ENCODE measurements around a stretch of chr17.

- PRO-cap: no peak
Measured at GRCh38 chr17:58339388-58339934, 10.9 kb upstream of the TSPOAP1 start.

- PRO-cap: no peak
Measured at GRCh38 chr17:58376941-58377829, 25.2 kb upstream of the SUPT4H1 start.

DNA sequence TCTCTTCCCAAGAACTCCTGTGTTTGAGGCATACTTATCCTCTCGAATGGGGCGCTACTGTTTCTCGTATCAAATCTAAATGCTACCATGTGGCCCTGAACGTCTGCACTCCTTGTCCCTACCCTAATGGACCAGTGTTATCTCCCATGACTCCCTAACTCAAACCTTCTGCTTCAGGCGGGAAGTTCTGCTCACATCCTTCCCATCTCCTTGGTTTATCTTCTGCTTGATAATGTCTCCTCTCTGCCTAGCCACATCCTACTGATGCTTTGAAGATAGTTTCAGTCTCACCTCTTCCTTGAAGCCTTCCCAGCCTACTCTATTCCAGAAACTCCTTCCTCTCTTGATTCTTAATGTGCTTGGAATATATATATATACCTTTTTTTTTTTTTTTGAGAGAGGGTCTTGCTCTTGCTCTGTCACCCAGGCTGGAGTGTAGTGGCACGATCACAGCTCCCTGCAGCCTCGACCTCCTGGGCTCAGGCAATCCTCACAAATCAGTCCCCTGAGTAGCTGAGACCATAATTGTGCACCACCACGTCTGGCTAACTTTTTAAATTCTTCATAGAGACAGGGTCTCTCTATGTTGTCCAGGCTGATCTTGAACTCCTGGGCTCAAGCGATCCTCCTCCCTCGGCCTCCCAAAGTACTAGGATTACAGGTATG lies 5.3 kb downstream of the MTMR4 start:
- PRO-cap: no peak

- PRO-cap: no peak
Measured at GRCh38 chr17:58525160-58526059, 11.0 kb upstream of the MTMR4 start.

GRCh38 chr17:58526744-58527256 lies 12.4 kb upstream of the MTMR4 start:
- PRO-cap: no peak

DNA sequence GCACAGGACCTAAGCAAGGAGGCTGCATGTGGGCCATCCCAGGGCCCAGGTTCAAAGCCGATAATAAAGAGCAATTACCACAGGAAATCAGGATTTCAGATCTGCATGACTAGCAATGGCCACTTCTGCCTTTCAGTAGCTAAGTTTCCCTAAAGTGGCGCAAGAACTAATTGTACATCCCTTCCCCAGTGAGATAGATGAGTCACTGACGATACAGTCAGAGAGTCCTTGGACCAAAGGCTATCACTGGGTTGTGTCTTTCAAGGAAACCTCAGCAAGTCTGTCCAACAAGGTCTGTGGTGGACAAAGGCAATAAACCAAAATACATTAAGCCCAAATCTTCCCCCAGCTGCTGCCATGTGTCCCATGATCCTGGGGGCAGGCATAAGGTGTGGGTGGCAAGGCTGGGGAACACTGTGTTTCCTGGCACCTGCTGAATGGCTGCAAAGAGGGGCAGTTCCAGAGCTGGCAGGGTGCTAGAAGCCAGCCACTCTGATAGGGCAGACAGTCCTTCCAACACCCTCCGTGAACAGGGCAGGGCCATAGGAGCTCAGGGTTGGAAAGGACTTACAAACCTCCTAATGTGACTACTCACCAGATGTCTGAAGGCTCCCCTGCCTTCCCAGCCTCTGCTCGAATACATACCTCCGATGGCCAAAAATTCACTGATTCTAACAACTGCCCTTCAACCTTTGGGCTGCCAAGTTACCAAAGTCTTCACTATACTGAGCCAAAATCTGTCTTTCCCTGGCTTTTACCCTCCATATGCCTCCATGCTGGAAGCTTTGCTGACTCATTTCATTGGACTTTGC lies 9.1 kb downstream of the SEPTIN4 start:
- PRO-cap: no peak

DNA sequence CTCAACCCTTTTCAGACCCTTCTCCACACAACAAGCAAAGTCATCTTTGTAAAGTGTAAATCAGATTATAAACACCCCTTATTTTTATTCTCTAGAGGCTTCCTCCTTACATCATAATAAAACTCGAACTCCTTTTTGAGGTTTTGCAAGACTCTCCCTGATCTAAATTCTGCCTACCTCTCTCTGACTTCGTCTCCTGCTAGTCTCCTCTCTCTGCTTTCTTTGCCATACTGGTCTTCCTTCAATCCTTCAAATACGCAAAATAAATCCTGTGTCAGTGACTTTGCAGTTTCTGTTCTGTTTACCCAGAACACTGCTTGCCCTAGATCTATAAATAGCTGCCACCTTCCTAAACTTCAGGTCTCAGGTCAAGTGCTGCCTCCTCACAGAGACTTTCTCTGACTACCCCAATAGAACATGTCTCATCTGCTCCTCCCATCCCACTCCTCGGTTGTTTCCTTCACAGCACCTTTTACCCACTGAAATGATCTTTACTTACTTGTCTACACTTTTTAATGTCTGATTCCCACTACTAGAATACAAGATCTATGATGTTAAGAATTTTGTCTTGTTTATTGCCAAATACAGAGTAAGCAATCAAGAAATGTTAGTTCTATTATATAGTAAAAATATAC lies 78.9 kb downstream of the TRIM37 start:
- PRO-cap: no peak

- PRO-cap: bidirectional peak, plus-strand start at chr17:59290768, minus-strand start at chr17:59290572
Measured at GRCh38 chr17:59290161-59290865, 41.1 kb upstream of the YPEL2 start.

DNA sequence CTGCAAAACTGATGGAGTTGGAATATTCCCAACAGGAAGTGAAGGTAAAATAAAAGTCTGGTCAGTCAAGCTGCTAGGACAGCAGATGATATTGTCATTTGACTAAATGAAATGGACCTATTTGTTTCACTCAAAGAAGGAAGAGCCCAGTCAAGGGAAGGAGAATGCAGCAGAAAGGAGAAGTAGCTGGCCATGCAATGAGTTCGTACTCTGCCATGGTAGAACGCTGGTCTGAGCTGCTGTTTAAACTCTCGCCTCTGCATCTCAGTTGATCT lies 15.6 kb upstream of the YPEL2 start:
- PRO-cap: no peak

DNA sequence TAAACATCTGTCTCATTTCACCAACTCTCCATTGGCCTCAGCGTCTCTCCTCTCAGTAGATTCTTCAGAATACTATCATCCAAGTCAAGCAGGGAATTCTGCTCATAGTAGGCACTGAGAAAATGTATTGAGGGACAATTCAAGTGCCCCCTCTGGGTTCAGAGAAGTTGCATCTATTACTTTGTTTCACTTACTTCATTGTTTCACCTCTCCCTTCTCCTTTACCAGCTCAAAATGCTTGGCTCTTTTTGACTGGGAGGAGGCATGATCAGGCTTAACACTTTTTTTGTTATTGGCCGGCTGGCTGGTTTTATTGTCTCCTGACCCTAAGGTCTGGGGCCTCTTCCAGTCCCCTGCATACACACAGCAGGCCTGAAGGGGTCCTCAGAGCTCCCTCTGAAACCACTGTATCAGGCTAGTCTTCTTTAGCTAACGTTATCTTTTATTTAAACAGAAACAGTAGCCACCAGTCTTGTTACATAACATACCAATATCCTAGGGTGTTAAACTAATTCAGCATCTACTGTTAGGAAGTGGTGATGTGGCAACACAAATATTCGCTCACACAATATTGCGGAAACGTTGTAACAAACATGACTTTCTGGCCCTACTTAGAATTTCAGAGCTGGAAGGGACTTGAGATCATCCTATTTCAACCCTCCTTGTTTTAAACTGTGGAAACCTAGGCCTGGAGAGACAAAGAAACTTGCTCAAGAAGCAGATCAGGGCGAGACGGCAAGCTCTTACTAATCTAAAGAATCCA lies 1.9 kb upstream of the YPEL2 start:
- PRO-cap: no peak

DNA sequence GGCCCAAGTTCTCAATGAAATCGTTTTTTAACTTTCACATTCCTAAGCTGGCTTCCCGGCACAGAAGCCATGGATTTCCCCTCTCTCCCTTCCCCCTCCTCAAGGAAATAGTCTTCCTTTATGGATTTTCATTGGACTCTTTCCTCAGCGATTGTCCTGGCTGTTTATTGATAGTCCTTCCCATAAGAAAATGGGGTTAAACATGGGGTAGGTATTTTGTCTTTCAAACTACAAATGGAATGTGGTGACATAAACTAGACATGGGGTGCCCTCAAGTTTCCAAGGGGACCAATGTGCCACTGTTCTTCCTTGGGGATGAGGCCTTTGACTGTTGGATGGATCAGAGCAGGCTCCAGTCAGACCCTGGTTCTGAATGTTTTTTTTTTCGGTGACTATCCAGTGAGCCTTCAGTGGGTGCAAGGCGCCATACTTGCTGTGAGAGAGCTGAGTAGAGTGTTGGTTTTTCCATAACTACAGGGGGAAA lies 67.7 kb downstream of the YPEL2 start:
- PRO-cap: no peak

- PRO-cap: no peak
Measured at GRCh38 chr17:59406717-59407285, 75.3 kb downstream of the YPEL2 start.

GRCh38 chr17:59436776-59437406 lies 105.4 kb downstream of the YPEL2 start:
- PRO-cap: no peak

GRCh38 chr17:59618073-59618532 lies 1.6 kb upstream of the CLTC start:
- PRO-cap: no peak

DNA sequence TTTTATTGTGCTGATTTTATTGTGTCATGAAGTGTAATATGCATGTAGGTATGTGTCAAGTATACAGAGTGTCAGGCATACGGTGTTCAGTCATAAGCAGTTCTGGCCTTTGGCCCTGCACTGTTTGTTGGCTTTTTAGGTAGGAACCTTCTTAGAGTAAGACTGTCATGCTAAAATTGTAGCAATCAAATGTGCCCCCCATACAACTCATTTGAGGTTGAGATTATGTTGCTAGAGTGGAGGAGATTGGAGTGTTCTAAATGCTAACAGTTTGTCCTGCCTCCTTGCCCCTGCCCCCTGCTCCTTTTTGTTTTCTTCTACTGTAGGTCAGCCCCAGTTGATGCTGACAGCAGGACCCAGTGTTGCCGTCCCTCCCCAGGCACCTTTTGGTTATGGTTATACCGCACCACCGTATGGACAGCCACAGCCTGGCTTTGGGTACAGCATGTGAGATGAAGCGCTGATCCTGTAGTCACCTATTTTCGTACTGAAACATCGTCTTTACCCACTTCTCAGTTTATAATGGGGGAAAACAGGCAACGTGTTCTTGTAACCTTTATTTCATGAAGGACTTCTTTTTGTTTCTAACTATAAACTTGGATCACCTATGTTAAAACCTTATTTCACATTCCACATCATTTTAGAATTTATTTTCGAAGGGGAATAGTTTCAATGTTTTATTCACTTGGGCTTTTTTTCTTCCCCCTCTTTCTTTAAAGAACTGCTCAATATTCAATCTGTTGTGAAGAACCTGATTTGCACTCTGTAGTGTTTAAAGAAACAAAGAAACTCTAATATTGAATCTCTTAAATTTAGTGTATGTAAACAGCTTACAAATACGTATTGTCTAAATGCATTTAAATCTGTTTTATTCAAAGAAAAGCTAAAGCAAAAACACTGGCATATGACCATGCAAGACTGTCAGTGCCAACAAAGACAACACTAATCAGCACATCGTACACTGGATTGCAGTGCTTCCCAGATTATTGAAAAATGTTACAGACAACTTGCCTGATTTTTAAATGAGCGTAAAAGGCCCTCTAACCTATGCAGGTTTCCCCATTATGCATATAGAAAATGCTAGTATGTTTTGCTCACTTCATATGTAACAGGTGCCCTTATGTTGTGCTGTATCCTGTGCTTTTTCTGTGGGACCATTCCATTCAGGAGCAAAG lies 13.4 kb downstream of the PTRH2 start:
- PRO-cap: no peak

- PRO-cap: no peak
Measured at GRCh38 chr17:59804878-59805578, 87.7 kb downstream of the TUBD1 start.

DNA sequence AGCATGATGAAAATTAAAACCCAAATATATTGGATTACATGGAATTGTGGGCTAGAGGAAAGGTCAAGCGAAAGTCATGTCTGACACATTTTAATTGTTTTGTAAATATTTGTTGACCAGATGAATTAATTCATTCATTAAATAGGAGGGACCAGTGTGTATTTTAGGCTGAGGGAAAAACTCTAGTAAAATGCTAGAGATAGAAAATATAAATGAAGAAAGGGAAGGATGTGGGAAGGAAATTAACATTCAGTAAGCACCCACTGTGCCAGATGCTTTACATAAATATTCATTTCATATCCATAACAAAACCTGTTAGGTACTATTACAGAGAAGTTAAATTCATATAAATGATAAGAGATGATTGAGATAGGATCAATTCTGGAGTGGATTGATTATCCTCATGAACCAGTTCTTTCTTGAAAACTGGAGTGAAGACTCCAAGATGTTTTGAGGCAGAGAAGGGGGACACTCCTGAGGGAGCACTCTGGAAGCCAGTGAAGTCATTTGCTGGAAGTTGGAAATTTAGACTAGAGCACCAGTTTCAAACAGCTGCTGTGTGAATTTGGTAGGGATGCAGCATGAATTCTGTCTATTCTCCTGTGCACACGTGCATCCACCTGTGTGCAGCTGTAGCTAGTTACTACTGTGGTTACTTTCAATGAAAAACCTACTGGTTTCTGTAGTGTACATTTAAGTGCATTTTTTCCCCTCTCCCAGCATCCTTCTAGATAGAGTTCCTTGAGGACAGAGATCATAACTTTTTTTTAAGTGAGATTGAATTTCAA lies 66.2 kb downstream of the TUBD1 start:
- PRO-cap: no peak

- PRO-cap: no peak
Measured at GRCh38 chr17:59828778-59830019, 63.5 kb downstream of the TUBD1 start.

- PRO-cap: bidirectional peak, plus-strand start at chr17:59837931, minus-strand start at chr17:59837680; bidirectional peak, plus-strand start at chr17:59838372, minus-strand start at chr17:59838321
Measured at GRCh38 chr17:59837731-59838459, 54.8 kb downstream of the TUBD1 start.

DNA sequence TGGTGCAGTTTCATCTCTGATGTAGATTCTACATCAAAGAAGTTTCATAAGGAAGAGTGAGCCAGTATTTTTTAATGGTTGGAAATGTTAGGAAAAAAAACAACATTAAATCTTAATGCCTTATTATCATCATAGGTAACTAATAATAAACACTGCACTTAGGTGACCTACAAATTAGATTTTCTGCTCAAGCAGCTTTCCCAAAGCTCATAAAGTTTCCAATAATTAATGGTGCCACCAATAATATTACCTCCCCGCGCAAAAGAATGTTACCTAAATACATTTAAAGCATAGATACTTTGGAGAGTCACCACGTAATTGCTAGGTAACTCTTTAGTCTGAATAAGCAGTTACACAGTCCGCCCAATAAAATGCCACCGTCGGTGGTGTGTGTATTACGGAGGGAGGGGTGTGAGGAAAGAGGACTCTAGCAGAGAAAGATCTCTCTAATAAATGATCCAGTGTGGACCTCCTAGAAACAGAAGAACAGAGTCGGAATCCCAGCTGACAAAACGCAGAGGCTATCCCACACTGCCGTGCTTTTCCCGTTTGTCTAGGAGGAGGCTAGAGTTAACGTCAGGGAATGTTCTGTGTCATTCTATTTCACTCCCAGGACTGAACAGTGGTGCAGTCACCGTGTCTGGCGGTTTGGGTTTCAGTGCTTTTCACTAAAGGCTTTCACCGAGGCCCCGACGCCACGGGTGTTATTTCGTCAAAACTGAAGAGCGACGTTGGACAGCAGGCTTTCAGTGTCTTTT lies 721 bp downstream of the RNFT1 start:
- PRO-cap: no peak

Data from endodermal cell (in vitro differentiated cells).